GM23248 (cell line): ENCODE data around the genes BYSL and SLC22A7.

DNA sequence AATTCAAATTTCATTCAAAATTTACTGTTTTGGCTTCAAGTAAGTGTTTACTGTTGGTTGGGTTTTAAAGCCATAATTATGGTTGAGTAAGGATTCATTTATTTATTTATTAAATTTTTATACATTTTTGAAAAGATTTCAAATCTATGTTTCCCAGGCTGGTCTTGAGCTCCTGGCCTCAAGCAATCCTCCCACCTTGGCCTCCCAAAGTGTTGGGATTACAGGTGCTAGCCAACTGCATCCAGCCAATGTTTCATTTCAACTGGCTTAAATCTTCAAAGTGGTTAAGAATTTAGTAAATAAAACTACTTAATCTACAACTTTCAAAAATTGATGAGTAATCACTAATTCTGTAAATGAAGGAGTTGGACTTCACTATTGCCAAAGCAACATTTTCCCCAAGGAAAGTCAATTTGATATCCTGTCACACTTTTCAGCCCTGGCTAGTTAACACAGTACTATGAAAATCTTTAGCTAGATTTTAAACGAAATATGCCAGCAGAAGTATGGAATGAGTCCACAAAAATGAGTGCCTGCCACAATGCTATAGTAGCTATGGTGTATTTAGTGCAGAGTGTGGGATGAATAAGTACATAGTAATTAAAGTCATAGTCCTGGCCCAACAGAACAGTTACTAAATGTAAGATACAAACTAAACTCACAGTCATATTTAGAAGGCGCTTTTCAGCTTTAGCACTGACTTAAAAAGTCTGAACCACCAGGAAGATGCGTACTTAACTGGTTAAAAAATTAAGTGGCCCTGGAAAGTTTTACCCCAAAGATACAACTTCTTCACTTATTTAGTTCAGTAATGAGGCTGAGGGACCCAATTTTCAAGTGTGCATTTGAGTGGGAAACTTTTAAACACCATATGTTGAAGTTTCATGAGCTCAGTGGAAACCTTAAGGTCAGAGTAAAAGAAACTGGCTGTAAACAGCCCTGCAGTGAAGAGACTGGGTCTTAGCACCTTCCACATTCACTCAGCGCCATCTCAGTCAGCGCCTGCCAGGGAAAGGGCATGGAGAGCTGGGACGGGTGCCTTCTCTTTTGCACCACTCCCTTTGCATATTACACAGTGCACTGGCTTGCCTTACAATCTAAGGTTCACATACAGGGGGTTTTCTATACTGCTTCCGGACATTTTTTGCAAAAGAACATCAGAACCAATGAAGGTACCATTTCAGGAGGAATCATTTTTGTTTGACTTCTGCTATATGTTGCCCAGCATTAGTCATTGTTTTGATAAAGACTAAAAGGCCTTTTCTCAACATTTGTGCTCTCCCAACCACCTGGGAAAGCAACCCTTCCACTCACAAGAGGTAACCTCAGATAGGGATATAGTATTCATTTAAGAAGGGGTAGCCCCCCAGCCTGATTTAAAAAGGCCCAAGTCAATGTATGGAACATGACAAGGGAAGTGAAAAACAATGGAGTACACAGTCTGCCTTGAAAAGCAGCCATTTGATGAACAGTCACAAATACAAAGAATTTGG lies 4.2 kb downstream of the TOMM6 start:
- RAMPAGE, long total RNA = no peak

- RAMPAGE, long total RNA = no peak
Observed at GRCh38 chr6:41917336-41918092, 3.4 kb downstream of the MED20 start.

- RAMPAGE, long total RNA = start-site peak on the minus strand at chr6:41921117-41921141, 73 and 66 reads in 2 replicates
Observed at GRCh38 chr6:41921060-41921895, at the start of gene BYSL. TSS of gene BYSL (plus strand) at chr6:41921499.

DNA sequence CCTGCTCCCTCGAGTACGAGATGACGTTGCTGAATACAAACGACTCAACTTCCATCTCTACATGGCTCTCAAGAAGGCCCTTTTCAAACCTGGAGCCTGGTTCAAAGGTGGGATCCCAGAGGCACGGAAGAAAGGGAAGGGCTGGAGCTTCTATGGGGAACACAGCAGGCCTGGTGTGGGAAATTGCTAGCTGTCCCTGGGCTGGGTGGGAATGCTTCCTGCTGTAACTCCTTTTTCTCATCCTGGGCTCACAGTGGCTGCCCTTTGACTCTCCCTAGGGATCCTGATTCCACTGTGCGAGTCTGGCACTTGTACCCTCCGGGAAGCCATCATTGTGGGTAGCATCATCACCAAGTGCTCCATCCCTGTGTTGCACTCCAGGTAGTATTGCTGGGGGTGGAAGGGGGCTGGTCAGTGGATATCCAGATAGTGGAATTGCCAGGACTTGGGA lies 10.1 kb downstream of the CCND3 start:
- RAMPAGE, long total RNA = no peak

GRCh38 chr6:41934631-41935422 lies 6.8 kb downstream of the CCND3 start:
- RAMPAGE, long total RNA = no peak

DNA sequence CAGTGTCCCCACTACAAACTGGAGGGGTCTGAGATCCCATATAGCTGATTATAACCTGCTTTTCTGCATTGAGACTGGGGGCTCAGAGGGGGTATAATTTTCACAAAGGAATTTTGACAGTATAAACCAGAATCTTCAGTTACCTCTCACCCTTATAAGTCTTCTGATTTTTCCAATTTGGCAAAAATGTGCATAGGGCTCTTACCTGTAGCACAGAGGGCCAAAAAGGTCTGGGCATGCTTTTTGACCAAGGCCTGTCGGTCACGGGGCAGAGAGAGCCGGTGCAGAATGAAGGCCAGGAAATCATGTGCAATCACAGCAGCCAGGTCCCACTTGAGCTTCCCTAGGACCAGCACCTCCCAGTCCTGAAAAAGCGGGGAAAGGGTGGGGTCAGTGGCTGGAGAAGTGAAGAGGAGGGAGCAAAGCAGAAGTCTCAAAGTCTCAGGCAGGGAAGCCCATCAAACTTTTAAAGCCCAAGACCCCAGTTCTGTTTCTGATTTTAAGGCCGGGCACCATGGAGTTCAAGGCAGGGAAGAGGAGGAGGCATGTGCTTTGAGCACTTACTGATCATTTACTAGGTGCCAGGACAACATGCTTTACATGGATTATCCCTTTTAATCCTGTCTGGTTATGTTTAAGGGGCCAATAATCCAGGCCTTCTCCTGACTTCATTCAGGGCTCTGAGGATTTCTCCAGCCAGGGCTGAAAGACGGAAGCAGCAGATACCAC lies 4.4 kb downstream of the CCND3 start:
- RAMPAGE, long total RNA = no peak

GRCh38 chr6:42016854-42017691 lies 33.3 kb upstream of the TAF8 start:
- RAMPAGE, long total RNA = no peak

- RAMPAGE, long total RNA = no peak
Observed at GRCh38 chr6:42096312-42096618, 45.9 kb downstream of the TAF8 start.

GRCh38 chr6:42099526-42100134 lies 42.8 kb downstream of the C6orf132 start:
- RAMPAGE, long total RNA = no peak

GRCh38 chr6:42139105-42139605 lies 3.3 kb downstream of the C6orf132 start:
- RAMPAGE, long total RNA = no peak

DNA sequence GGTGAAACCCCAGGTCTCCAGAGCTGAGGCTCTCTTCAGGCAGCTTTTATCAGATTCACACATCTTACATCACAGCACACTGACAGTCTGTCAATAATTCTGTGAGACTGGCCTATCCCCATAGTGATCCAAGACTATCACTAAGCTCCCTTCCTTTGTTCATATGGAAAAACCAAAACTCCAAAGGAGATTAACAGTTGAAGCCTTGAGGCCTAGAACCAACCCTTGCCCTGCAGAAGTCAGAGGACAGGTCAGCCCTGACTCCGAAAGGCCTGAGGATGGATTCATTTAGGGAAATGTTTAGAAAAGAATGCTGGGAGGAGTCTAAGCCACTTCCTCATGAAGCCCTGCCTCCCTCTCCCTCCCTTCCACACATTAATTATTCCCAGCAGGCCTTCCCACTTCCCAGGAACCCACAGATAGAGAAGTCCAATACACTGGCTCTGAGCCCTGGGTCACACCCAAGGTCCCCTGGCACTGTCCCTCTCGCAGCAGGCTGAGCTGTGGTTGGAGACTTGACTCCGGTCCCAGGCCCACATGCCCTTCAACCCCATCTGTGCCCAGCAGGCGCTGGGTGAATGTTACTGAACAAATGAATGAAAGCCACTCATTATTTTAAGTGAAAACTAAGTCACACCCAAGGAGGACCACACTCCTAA lies 23.1 kb downstream of the TRERF1 start:
- RAMPAGE, long total RNA = no peak

- RAMPAGE, long total RNA = no peak
Observed at GRCh38 chr6:42555813-42556025, 8.1 kb upstream of the UBR2 start.

- RAMPAGE, long total RNA = no peak
Observed at GRCh38 chr6:42573533-42574340, 9.9 kb downstream of the UBR2 start.

GRCh38 chr6:42766282-42766746 lies 15.5 kb upstream of the BICRAL start:
- RAMPAGE, long total RNA = no peak

GRCh38 chr6:43016114-43017397 lies 2.5 kb downstream of the KLHDC3 start:
- RAMPAGE, long total RNA = no peak

DNA sequence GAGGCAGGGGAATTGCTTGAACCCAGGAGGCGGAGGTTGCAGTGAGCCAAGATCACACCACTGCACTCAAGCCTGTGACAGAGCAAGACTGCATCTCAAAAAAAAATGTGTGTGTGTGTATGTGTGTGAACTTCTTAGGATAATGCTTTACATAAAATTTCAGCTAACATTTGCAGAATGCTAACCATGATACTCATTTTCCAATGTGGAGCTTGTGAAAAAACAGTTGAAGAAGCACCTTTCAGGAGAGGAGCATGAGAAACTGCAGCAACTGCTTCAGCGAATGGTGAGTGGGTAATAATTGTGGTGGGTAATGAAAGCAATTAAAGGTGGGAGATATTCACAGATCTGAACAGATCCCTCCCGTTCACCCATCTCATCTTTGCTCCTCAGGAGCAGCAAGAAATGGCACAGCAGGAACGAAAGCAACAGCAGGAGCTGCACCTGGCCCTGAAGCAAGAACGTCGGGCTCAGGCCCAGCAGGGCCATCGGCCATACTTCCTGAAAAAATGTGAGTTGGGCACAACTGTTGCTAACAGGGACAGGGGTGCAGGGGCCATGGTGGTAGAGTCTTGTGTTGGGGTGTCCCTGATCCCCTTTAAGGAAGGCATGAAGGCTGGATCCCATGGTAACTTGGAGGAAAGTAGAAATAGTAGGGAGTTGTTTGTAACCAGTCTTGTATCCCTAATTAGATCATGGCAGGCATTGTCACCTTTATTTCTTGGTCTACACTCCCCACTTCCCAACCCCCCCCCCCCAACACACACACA lies 5.7 kb downstream of the RRP36 start:
- RAMPAGE, long total RNA = no peak

GRCh38 chr6:43120817-43121556 lies 44.9 kb downstream of the PTK7 start:
- RAMPAGE, long total RNA = no peak

DNA sequence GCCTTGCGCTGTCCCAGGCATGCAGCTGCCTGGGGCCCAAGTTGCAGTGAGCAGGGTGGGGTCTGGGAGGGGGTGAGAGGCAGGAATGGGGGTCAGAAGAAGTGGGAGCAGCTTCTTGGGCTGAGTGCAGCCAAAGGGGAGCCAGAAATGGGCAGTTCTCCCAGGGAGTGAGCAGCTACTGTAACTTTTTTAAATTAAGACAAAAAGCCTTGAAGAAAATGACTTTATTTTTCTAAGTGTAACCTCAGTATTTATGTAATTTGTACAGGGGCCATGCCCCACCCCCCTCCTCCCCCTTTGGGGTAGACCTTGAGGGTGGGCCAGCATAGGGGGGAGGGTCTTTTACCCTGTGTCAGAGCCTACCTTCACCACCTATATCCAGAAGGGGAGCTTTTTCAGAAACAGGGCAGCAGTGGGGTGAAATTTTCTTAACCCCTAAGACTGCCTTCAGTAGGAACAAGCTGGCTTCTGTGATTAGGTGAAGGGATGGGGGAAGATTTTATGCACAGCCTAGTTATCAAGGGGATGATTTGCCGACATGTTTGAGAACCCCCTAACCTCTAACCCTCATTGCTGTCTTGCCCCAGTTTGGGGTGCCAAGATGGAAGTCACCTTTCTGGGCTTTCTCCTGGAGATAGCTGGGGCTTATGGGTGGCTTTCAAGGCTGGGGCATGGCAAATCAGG lies 1.5 kb upstream of the CUL9 start:
- RAMPAGE, long total RNA = no peak

DNA sequence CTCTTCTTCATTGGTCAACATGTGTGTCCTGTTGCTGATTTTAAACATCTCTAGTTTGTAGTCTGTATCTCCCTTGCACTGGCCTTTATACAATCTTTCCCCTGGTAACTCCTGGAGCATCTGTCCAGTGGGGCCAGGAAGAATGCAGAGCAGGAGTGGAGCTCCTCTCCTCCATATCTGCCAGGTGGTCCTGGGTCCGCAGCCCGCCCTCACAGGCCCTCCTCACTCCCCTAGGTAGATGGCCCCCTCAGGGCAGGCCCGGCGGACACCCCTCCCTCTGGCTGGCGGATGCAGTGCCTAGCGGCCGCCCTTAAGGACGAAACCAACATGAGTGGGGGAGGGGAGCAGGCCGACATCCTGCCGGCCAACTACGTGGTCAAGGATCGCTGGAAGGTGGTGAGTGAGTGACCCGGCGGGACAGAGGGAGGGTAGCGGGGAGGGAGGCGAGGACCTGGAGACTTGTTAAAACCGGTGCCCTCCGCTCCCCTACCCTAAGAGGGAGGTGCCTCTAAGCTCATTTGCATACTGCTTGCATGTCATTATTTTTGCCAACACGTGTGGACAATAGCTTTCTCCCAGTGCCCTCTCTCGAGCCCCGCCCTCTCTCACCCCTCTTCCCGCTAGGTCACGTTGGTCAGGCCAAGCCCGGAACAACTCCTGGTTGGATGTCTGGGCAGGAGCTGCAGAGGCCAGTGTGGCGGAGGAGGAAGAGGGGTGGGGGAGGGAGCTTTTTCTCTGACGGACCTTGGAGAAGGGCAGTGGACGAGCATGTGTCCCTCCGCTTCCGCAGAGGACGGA lies 3.3 kb downstream of the TTBK1 start:
- RAMPAGE, long total RNA = no peak

- RAMPAGE, long total RNA = no peak
Observed at GRCh38 chr6:43297550-43298942, at the start of gene SLC22A7. TSS of gene SLC22A7 (plus strand) at chr6:43298260.